PC-3 (cell line): ENCODE measurements around the genes SUGP1, ZNF493 and ZNF43.

- RAMPAGE, long total RNA: no peak
Measured at GRCh38 chr19:19274642-19275135, 1.6 kb upstream of the TM6SF2 start.

GRCh38 chr19:19320287-19320672, at the start of gene SUGP1:
TSS of gene SUGP1 (minus strand) at chr19:19320509.
- RAMPAGE, long total RNA: no peak

GRCh38 chr19:19404720-19405177, 726 bp upstream of the GATAD2A start:
- RAMPAGE, long total RNA: no peak

DNA sequence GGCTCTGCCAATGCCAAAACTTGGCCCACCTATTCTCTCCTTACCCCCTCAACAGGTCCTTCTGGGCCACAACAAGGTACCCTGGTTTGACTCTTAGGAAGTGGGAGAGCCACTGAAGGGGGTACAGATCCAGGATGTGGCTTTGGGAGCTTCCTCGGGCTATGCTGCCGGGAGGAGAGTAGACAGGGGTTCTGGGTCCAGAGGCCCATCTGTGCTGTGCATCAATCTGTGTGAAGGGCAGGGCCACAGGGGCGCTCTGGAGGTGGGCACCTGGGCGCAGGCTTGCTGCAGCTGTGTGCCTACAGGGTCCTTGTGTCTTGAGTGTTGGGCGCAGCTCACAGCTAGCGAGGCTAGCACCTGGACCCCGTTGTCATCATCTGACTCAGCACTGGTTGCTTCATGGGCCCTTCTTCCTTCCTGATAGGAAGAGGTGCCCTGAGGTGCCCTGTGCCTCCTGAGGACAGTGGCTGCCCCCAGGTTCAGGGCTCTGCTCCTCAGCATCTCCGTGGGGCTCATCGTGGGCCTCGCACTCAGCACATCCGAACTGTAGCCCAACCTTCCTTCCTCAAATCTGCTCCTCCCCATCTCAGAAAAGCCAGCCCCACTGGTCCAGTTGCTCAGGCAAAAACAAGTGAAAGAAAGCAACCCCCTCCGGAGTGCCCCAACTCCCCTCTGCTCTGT, 54.7 kb downstream of the GATAD2A start:
- RAMPAGE, long total RNA: no peak

- RAMPAGE, long total RNA: no peak
Measured at GRCh38 chr19:19490203-19490871, 25.0 kb downstream of the TSSK6 start.

GRCh38 chr19:19506187-19507056, 8.9 kb downstream of the TSSK6 start:
- RAMPAGE, long total RNA: no peak

DNA sequence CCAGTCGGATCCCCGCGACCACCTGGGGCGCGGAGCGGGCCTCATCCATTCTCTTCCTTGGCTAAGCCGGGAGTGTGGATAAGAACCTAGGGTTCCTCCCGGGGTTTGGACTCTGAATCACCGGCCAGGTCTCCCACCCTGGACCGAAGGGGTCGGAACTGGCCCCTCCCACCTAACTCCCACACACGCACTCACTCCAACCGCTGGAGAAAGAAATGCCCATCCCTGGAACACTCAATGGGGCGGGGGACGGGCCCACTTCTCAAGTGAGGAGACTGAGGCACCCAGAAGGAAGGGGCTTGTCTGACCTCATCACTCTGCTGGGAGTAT, 445 bp downstream of the CILP2 start:
- RAMPAGE, long total RNA: no peak

DNA sequence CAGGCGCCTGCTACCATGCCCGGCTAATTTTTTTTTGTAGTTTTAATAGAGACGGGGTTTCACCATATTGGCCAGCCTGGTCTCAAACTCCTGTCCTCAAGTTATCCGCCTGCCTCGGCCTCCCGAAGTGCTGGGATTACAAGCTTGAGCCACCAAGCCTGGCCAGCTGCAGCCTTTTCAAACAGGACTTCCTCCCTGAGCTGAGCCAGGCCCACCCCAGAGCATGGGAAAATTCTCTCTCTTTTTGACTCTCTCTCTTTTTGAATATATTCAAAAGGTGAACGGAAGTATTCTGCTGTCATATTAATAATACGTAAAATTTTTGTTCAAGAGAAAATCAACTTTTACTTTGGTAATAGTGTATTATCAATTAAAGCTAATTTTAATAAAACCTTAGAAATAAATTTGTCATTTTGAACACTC, 562 bp upstream of the ZNF506 start:
- RAMPAGE, long total RNA: no peak

GRCh38 chr19:19956577-19957179, 55.9 kb downstream of the ZNF93 start:
- RAMPAGE, long total RNA: no peak

DNA sequence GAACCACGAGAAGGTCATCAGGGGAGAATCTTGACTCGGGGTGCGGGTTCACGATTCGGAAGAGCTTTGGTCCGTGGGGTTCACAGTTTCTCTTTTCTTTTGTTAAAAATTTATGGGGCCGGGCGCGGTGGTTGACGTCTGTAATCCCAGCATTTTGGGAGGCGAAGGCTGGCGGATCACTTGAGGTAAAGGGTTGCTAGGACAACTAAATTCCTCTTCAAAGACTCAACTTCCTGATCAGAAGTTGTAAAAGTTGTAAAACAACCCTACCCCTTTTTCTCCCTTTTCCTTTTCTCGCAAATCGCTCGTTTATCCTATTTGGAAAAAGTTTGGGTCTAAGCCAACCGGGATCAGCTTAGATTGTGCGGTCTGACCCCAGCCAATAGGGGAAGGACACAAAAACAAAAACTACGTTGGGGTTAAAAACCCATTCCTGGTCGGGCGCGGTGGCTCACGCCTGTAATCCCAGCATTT, 668 bp downstream of the ZNF486 start:
- RAMPAGE, long total RNA: no peak

GRCh38 chr19:20260706-20261042, 93.7 kb downstream of the ZNF486 start:
- RAMPAGE, long total RNA: no peak

GRCh38 chr19:20362406-20362993, 195.5 kb downstream of the ZNF486 start:
- RAMPAGE, long total RNA: no peak

DNA sequence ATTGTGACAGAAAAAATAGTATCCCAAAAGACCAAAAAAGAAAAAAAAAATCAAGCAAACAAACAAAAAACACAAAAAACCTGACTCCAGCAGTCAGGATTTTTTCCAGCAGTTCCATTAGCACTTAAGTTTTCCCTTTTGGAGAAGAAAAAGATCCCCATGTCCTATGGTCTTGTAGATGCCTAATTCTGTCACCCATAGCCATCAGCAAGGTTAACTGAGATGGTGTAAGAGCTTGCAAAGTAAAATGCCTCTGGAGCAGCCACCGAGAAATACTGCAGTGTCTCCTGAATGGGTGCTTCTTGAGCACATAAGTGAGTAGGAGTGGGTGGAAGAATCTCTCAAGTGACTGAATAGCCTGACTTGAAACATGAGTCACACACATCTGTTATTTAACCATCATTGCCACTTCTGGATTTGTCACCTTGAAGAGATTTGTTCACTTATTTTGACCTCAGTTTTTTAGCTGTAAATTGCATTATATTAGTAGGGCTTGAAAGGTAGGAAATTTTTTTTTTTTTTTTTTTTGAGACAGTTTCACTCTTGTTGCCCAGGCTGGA, 2.3 kb downstream of the ZNF714 start:
- RAMPAGE, long total RNA: no peak

DNA sequence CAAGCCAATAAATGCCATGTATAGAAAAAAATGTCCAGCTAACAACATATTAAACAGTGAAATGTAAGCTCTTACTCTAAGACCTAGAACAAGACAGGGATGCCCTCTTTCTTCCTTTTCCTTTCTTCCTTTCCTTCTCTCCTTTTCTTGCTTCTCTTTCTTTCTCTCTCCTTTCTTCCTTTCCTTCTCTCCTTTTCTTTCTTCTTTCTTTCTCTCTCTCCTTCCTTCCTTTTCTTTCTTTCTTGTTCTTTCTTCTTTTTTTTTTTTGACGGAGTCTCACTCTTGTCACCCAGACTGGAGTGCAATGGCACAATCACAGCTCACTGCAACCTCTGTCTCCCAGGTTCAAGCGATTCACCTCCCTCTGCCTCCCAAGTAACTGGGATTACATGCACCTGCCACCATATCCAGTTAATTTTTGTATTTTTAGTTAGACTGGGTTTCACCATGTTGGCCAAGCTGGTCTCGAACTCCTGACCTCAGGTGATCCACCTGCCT, 42.5 kb downstream of the ZNF708 start:
- RAMPAGE, long total RNA: no peak

DNA sequence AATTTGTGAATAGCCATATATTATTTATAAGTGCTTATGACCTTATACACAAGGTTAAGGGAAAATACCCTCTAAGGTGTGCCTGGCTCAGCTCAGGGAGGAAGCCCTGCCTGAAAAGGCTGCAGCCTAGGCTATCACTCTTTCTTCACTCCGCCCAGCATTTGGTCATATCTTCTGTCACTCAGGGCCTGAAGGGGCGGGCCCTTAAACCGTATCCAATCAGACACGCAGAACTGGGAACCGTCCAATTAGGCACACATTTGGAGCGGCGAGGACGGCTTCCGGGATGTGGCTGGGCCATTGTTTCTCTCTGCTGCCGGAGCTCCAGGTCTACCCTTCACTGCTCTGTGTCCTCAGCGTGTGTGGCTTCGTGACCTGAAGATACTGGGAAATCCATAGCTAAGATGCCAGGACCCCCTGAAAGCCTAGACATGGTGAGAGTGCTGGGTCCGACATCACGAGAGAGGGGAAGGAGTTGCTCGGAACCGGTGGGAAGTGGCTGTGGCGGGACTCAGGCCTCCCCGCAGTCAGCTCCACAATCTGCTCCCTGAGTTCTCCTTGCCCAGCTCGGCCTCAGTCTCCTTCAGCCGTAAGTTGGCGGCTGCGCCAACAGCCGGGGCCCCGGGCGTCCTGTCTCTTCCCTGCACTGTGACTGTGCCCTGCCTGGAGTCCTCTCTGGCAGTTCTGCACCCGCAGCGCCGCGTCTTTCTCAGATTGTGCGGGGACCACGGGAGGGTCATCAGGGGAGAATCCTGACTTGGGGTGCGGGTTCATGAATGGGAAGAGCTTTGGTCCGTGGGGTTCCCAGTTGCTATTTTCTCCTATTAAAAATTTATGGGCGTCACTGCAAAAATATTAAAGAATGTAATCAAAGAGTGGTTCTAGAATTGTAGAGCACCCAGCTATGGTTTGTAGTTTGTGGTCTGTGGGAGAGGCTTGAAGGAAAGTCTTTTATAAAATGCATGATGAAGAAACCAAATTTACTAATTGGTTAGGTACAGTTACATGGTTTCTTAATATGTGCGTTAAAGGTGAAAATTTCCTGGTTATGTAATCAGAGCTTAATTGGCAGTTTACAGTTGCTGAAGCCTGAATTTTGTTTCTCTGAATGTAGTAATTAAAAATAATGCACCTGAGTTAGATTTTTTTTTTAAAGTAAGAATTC, at the start of gene ZNF493:
TSS of gene ZNF493 (plus strand) at position 300 of the 1,165 bp plus-strand sequence.
- RAMPAGE, long total RNA: no peak

DNA sequence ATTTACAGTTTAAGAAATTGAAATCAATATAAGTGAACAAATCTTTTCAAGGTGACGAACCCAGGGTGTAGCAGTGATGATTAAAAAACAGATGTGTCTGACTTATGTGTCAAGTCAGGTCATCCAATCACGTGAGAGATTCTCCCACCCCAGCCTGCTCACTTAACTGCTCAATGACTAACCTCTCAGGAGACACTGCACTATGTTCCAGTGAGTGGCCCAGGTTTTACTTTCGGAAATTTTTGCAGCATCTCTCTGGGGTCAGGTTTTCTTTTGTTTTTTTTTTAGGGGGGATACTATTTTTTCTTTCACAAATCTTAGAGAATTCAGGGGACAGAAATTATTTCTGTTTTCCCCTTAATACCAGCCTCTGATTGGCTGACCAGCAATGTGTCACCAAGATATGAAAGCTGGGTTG, 60.7 kb downstream of the ZNF429 start:
- RAMPAGE, long total RNA: no peak

GRCh38 chr19:21835729-21836457, at the start of gene ZNF43:
TSS of gene ZNF43 (minus strand) at chr19:21836182.
- RAMPAGE, long total RNA: no peak

- RAMPAGE, long total RNA: no peak
Measured at GRCh38 chr19:22421751-22422200, 370 bp downstream of the ZNF98 start.

GRCh38 chr19:23322774-23323955, 72.1 kb downstream of the ZNF91 start:
- RAMPAGE, long total RNA: no peak

- RAMPAGE, long total RNA: no peak
Measured at GRCh38 chr19:24001749-24002247, 85.2 kb upstream of the ZNF254 start.